GM23248 (cell line): Measurements from ENCODE around the gene GALNT8.

GRCh38 chr12:3743651-3744225 lies 9.2 kb downstream of the CRACR2A start:
- RAMPAGE, long total RNA = no peak

DNA sequence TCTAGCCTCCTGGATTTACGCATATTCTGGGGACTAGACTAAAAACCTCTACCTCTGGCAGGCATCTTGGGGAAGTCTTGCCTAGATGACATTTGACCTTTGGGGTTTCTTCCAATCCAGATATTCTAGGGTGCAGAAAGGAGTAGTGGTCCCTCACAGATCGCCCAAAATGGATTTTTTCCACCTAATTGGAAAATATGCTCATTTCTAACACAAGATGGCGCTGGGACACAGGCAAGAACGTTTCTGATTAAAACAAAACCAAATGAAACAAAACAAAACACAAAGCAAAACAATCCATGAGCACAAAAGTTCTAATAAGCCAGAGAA lies 12.2 kb upstream of the PARP11 start:
- RAMPAGE, long total RNA = no peak

DNA sequence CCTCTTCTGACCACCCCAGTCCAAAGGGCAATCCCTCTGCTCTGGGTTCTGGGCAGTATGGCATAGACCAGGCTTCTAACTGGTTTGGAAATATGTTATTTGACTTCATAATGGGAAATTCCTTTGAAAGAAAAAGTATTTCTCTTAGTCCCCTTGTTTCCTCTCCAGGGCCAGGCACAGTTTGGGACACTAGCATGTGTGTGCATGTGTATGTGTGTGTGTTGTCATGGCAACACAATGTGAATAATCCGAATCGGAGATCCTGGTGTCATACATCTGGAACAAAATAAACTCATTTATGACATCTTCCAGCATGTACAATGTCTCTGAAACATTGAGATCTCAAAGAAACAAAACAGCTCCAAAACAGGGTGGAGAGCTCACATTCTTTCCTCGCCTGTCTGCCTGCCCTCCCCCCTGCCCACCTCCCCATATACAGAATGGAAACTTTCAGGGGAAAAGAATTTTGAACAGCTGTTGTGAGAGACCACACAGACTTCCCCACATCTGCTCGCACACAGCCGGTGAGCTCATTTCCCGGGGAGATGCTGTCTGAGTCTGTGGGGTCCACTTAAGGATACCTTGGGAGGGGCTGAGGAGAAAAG lies 55.4 kb upstream of the PARP11 start:
- RAMPAGE, long total RNA = no peak

- RAMPAGE, long total RNA = no peak
These were observed 99.4 kb upstream of the PARP11 start for GRCh38 chr12:3972587-3973035.

GRCh38 chr12:4164450-4165406 lies 108.8 kb upstream of the CCND2 start:
- RAMPAGE, long total RNA = no peak

- RAMPAGE, long total RNA = no peak
These were observed 13.4 kb downstream of the CCND2 start for GRCh38 chr12:4286787-4287591.

DNA sequence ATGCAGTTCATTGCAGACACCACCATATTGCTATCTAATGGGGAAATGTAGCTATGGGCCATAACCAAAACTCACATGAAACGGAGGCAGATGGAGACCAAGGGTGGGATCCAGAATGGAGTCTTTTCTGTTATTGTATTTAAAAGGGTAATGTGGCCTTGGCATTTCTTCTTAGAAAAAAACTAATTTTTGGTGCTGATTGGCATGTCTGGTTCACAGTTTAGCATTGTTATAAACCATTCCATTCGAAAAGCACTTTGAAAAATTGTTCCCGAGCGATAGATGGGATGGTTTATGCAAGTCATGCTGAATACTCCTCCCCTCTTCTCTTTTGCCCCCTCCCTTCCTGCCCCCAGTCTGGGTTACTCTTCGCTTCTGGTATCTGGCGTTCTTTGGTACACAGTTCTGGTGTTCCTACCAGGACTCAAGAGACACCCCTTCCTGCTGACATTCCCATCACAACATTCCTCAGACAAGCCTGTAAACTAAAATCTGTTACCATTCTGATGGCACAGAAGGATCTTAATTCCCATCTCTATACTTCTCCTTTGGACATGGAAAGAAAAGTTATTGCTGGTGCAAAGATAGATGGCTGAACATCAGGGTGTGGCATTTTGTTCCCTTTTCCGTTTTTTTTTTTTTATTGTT lies 20.2 kb upstream of the TIGAR start:
- RAMPAGE, long total RNA = no peak

DNA sequence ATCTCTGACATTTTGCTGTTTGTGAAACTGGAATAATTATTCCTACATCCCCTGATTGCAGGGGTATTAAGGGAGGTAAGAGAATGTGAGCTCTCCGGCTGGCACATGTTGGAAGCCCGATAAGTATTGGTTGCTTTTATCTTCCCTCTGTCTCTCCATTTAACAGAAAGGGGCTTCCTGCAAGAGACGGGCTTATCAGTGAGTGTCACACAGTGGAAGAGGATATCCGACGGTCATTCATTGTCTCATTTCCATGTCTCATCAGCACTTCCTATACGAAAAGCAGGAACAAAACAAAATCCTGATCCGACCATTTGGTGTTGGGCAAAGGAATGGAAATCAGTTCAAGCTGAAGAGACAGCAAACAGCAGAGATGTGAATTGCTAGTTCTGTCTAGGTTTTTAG lies 10.7 kb downstream of the DYRK4 start:
- RAMPAGE, long total RNA = no peak

GRCh38 chr12:4604516-4605482 lies 42.8 kb downstream of the DYRK4 start:
- RAMPAGE, long total RNA = start-site peak on the plus strand at chr12:4604893-4604985, 706 and 40 reads in 2 replicates

- RAMPAGE, long total RNA = no peak
These were observed 3.8 kb downstream of the AKAP3 start for GRCh38 chr12:4644902-4645541.

DNA sequence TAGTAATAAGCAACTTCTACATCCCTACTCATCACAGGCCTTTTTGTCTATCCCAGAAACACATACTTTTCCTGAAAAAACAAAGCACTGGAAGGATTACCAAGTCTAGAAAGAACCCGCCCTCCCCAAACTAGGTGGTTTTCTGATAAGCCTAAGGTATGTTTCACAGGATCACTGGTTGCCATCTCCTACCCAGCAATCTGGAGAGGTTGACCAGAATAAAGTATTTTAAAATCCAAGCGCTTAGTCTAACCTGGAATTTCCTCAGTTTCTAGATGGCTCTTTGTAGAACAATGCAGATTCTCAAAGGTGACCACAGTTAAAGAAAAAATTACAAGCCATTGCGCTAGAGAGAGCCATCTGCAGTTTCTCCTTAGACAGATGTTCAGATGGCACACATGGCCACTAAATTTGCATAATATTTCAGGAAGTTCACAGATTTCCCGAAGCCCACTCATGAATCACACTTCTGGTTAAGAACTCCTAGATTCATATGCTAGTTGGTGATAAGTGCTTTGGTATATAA lies 893 bp downstream of the AKAP3 start:
- RAMPAGE, long total RNA = no peak

DNA sequence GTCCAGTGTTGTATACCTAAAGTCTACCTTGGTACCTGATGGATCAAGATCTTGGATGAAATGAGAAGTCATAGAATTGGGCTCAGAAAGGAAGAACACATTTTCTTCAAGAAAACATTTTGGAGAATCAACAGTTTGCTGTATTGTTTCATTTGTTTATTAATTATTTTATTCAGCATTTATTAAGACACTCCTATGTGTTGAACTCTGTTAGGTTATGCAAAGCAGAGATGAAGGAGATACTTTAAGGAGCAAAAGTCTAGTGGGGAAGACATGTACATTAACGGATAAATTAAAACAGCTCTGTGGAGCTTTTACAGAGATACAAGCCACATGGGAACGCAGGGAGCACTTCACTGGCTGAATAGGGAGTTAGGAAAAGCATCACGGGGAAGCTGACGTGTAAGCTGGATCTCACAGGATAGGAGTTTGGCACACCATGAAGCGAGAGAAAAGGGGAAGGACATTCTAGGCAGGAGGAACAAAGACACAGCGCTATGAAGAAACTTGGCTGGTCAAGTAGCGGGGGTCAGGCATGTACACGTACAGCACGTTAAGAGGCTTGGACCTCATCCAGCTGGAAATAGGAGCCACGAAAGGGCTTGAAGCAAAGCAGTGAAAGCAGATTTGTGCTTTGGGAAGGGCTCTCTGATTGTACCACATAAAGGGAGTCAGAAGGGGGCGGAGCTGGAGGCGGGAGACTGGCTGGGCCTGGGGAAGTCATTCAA lies 19.8 kb upstream of the GALNT8 start:
- RAMPAGE, long total RNA = no peak

DNA sequence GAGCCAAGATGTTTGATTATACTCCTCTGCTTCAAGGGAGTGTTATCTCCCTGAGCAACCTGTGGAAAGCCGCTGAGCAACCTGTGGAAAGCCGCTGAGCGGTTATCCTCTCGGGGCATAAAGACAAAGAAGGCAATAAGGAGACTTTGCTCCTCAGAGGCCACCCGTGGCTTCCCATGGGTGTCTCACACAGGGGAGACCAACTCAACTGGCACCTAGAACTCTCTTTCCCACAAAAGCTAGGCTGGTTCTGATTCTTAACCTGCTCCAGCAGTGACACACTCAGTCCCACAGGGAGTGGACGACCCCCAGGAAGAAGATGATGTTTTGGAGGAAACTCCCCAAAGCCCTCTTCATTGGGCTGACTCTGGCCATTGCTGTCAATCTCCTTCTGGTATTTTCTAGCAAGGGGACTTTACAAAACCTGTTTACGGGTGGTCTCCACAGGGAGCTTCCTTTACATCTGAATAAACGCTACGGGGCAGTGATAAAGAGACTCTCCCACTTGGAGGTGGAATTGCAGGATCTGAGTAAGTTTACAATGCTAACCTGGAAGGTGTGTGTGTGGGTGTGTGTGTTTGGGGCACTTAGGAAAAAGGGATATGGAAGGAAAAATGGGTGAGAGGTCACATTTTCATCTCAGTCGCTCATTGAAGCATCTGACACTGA lies at the start of gene GALNT8:
TSS of gene GALNT8 (plus strand) at position 42 of the 669 bp plus-strand sequence.
- RAMPAGE, long total RNA = no peak

DNA sequence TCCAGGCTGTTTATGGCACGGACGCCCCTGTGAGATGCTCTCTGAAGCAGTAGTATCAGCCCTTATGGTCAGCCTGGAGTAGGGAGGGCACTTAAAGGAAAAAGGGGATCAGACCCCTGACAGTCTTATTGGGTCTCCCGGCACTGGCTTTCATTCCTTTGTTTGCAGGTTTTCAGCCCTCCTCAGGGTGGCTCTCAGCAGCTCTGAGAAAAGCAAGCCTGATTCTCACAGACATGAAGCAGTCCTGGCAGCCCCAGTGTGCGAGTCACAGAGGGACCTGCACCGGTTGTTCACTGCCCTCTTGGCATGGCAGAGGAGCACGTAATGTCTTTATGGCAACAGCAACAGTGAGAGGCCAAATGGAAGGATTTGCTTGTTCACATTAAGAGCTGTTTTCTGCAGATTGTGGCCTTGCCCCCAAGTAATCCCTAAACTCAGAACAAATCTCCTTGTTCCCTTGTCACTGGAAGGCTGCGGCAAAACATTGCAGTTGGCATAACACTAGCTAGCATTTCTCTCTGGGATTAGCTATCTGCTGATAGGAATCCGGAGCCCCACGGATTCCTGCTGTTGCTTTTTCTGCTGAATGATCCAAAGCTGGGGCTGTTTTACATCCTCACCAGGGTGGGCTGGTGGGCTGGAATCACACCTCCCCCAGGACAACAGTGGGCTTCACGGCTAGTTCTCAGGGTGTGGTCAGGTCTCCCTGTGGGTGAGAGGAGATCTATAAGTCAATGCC lies 3.5 kb downstream of the KCNA5 start:
- RAMPAGE, long total RNA = no peak

DNA sequence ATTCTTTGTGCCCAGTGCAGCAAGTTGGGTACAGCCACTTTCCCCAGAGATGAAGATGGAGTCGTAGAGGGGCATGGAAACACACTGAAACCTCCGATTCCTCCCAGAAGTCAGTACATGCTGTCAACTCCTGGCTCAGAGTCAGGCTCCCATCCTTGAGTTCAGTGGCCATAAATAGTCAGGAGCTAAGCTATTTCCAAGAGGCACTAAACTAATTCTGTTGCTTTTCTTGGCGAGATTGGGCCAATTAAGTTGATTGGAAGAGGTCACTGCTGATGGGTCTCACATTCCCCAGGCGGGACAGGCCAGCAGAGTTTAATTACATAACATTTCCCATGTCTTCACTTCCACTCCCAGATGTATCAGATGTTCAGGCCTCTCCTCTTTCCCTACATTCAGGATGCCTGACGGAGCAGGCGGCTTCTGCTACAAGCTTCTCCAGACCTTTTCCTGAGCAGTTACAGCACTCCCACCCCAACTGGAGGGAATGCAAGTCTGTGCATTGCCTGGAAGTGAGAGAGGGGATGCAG lies 5.2 kb downstream of the NTF3 start:
- RAMPAGE, long total RNA = no peak

- RAMPAGE, long total RNA = no peak
These were observed 9.6 kb downstream of the NTF3 start for GRCh38 chr12:5441445-5442056.

DNA sequence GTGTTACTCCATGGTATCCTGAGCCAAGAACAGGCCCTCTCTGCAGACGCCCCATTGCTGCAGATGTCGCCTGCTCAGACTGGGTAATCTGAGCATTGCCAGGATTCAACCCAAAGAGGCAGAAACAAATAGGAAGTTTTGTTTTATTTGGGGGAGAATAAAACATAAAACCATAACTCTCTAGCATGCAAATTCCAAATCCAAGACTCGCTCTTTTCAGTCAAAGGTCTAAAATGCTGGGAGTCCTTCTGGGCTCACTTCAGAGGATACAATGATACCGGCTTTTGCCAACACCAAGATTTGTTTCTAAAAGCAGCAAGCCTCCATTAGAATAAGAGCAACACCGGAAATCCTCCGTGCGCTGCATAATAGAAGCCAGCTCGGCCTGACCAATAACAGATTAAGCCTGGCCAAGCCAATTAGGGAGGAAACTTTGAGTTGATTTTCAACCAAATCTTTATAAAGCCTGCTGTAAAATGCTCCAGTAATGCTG lies 149.9 kb downstream of the NTF3 start:
- RAMPAGE, long total RNA = no peak

DNA sequence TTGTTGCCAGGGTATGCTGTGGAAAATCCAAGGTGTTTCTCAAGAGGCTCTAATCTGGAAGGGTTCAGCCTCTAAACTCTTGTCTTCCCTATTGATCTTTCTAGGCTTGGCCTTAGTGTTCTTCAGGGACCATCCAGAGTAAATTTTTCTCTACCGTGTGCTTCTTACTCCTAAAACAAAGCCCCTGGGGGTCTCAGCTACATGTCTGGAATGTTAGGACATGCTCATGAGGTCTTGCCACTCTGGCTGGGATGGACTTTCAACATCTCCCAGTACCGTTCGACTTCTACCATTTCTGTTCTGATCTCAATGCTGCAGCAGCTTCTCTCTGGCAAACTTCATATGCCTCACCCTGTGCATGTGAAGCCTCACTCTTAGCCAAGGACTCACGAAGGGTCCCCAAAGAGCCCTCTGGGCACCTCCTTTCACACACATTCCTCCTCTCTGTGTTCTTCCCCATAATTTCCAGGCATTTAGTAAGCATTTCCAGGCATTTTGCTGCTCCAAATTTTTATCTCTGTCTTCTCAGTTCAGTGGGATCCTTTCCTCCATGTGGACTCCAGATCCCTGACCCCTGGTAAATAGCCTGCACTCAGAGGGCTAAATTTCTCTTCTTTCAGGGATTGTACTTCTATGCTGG lies 7.2 kb downstream of the ANO2 start:
- RAMPAGE, long total RNA = no peak

- RAMPAGE, long total RNA = no peak
These were observed 50.1 kb downstream of the VWF start for GRCh38 chr12:6074339-6074857.

DNA sequence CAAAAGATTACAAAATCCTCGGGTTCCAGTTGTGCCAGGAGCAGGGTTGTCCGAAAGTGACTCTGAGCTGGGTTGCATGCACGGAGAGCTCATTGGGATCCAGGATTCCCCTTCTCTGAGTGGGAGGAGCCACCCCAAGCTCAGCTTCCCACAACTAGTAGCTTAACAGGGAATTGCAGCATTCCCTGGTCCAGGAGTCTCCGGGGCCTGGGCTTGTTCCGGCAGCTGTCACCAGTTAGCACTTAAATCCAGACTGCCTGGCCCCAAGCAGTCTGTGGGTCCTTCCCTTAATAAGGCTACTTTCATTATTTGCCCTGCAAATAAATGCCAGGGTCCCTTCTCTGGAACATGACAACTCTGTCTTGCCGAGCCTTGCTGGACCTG lies 50.2 kb downstream of the CD9 start:
- RAMPAGE, long total RNA = no peak